Tibial nerve (tissue), 3 donors: ENCODE measurements around a stretch of chr15.

DNA sequence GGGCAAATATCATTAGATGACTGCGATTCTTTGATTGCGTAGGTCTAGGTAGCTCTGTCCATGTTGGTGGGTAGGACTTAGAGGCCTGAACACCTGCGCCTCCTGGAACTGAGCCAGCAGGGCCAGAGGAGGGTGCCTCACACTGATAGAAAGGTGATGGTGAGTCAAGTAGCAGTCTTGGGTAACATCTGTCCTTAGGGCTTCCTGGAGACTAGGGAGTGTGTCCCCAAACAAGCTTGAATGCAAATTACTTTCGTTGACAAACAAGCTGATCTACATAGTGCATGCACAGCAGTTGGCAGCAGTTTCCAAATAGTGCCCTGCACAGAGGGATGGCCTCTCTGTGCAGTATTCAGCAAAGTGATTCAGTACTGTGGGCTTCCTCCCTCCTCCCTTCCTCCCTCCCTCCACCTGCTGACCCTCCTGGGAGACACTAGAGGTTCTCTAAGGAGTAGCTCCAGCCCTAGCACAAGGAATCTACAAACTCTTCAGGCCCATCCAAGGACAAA lies 61.1 kb downstream of the TLE3 start:
- PRO-cap: no peak
- RAMPAGE, long total RNA, 3 experiments: no peak in any of the 3 experiments

DNA sequence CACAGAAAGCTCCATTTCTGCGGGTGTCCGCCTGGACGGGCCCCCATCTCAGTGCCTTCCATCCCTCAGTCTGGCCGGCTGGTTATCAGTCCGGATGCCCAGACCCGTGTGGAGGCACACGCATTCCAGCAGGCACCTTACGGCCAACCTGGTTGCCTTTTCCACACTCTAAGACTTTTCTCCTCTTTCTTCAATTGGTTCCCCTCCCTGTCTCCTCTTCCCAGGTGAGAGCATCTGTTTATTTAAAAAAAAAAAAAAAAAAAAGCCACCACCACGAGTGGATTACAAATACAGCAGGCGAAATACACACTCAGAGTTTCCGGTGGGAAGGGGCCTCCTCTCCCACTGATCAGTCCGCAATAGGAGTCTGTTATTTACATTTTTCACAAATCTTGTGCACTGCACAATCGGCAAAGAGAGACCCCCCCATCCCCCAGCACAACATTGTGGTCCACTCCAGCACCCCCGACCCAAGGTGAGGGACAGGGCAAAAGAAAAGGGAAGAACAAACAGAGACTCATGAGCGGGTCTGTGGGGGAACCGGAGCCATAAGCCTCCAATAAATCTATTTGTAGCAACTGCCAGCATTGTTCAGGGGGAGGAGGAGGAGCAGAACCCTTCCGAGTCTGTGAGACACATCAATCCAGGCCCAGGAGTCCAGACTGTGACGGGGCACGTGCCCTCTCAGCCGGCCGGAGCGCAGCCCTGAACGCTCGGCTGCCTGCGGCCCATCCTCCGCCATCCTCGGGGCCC lies 48.3 kb downstream of the TLE3 start:
- PRO-cap: no peak
- RAMPAGE, long total RNA, 3 experiments: no peak in any of the 3 experiments

DNA sequence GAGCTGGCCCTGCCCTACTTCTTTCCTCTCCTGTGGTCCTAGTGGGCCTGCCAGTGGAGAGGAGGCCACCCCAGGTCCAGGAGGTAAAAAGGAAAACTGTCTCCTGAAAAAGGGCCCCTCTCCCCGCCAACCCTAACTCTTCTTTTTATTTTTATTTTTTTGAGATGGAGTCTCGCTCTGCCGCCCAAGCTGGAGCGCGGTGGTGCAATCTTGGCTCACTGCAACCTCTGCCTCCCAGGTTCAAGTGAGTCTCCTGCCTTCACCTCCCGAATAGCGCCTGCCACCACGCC lies 41.2 kb downstream of the TLE3 start:
- PRO-cap: no peak
- RAMPAGE, long total RNA, 3 experiments: no peak in any of the 3 experiments

DNA sequence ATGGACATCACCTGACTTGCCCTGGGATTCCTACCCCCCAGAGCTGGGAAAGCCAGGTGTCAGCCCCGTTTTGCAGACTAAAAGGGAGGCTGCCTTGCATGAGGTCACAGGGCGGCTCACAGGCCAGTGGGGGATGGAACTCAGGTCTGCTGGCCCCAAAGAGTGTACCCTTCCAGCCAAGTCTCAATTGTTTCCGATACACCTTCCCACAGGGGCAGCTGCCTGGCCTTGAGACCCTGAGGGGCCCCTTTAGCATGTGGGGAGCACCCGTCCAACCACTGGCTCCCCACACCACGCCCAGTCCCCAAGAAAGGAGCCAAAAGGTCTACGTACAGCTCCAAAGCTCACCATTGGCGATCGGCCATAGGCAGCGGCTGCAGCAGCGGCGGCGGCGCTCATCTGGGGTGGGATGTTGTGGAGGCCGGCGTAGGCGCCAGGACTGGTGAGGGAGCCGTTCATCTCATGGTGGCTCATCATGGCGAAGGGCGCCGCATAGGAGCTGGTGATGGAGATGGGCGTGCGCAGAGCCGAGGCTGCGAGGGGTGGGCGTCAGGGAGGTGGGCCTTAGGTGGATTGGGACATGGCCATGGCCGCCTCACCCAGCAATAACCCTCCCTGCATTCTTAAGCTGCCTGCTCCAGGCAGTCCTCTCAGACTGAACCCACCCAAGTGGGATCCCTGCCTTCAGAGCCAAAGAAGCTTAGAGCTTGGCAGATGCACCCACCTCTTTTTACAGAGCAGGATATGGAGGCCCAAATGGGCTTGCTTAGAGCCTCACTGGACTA lies 40.4 kb downstream of the TLE3 start:
- PRO-cap: no peak
- RAMPAGE, long total RNA, 3 experiments: no peak in any of the 3 experiments

- PRO-cap: no peak
- RAMPAGE, long total RNA, 3 experiments: no peak in any of the 3 experiments
These were observed 33.7 kb downstream of the TLE3 start for GRCh38 chr15:70063908-70064569.

DNA sequence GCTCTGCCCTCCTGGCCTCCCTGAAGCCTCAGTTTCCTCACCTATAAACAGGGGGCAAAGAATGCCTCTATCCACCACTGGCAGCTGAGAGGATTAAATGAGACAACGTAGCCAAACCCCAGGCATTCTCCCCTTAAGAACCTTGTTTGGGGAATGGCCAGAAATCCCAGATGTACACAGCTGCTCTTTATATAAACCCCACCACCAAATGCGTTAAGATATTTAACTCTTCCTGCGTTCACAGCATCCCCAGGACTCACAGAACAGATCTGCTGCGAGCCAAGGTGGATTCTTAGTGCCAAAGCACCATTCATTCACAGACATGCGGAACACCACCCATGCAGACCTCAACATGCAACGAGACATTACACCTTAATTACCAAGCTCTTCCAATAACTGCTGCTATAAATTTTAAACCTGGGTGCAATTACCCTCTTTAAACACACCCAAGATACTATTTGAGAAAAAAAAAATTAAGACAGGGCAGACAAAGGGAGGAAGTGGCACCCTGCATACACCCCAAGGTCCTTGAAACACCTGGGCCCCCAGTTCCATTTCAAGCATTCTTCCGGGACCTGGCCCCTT lies 5.1 kb downstream of the TLE3 start:
- PRO-cap: no peak
- RAMPAGE, long total RNA, 3 experiments: no peak in any of the 3 experiments

DNA sequence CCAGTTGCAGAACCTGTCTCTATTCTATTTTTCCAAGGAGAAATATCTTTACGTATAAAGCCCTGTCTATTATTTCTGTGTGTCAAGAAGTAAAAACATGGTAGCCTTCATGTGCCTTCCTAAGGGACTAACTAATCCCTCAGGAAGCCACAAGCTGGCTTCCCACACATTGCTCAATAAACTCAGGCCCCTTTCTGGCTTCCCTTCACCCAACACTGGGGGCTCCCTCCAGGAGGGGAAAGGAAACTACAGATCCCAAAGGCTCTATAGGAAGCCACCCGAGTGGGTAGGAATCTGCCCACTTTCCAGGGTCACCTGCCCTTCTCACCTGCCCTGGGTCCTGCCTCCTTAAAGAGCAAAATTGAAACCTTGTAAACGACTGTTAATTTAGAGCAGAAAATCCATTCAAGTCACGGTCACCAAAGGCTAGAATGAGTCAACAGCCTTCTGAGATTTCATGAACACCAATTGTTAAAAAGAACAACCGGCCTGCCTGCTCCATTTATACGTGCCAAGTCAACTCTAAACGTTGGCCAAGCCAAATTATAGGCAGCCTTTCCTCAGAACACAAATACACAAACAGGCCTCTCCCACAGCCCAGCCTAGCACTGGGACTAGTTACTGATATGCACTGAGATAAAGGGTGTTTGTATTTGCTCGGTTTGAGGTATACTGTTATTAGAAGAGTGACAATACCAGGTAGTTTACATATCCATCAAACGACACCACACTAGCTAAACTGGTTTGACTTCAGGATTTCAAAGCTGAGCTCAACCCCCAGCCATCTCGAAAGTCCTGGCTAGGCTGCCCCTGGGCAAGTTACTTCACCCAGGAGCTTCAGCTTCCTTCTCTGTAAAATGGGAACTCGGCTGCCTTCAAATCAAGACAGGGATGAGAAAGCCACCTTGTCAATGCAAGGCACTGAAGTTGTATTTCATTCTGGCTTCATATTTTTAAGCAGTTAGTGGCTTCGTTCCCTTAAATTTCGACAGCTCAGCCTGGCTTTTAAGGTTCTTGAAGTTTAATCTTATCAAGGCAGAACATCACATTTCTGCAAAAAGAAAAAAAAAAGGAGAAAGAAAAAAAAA lies 4.3 kb downstream of the TLE3 start:
- PRO-cap: no peak
- RAMPAGE, long total RNA, 3 experiments: no peak in any of the 3 experiments

- PRO-cap: unidirectional peak, plus-strand start at chr15:70098640; bidirectional peak, plus-strand start at chr15:70098921, minus-strand start at chr15:70098923; unidirectional peak, minus-strand start at chr15:70099370
- RAMPAGE, long total RNA, 3 experiments: no peak in any of the 3 experiments
These were observed 1.1 kb upstream of the TLE3 start for GRCh38 chr15:70098493-70099472.

GRCh38 chr15:70111698-70111960 lies 13.9 kb upstream of the TLE3 start:
- PRO-cap: no peak
- RAMPAGE, long total RNA, 3 experiments: no peak in any of the 3 experiments

DNA sequence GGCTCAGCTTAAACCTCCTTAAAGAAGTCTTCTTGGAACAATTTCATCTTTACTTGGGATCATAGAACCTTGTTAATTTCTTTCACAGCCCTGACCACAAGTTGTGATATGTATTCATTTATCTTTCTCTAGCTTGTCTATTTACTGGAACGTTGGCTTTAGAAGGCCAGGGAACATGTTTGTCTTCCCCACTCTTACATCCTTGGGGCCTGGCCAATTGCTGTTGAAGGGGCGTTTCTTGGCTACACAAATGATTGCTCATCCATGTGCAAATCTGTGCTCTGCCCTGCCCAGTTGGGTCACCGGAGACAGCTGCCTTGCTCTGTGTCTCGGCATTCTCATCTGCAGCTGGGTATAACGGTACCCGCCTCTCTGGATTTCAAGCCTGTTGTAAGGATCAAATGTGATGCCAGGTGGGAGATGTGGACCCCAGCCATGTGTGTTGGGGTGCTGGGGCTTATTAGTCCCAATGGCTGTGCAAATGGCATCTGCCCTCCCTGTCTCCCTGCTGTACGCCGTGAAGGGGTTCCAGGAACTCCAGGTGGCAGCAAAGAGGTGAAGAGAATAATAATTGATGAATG lies 24.0 kb upstream of the TLE3 start:
- PRO-cap: no peak
- RAMPAGE, long total RNA, 3 experiments: no peak in any of the 3 experiments

GRCh38 chr15:70196503-70196994 lies 98.8 kb upstream of the TLE3 start:
- PRO-cap: no peak
- RAMPAGE, long total RNA, 3 experiments: no peak in any of the 3 experiments

GRCh38 chr15:70246135-70246334 lies 148.3 kb upstream of the TLE3 start:
- PRO-cap: no peak
- RAMPAGE, long total RNA, 3 experiments: no peak in any of the 3 experiments

DNA sequence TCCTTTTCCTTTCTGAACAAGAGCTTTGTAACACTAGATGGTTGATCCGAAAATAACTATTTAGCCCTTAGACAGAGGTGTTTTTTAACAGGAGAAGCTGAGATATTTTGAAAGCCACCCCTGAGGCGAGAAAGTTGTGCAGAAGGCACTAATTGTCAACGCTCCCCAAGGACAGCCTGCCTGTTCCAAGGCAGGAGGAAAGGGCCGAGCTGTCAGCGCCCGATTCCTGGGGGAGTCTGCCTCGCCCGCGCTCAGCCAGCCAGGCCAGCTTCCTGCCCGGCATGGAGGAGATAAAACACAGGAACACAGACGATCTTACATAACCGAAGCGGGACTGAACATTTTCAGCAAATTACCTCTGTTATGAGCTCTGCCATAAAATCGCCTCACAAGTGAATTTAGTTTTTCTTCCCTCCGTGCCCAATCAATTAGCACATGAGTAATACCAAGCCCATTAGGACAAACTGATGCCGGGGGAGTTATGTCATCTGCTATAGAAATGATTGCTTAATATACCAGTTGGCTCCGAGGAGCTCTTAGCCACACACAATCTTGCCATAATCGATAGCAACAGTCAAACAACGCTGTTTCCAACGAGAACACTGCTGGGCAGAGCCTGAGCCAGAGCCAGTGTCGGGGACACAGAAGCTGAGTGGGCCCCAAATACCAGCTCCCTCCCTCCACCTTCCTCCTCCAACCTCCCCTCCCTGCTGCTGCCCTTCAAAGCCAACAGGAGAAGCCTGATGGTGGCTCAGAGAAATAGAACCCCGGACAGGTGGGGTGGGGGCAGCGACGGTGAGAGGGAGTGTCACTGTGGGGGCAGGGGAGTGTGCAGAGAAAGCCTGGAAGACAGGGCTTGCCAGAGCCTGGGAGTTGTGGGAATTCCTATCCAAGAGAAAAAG lies 279.3 kb upstream of the TLE3 start:
- PRO-cap: no peak
- RAMPAGE, long total RNA, 3 experiments: no peak in any of the 3 experiments

DNA sequence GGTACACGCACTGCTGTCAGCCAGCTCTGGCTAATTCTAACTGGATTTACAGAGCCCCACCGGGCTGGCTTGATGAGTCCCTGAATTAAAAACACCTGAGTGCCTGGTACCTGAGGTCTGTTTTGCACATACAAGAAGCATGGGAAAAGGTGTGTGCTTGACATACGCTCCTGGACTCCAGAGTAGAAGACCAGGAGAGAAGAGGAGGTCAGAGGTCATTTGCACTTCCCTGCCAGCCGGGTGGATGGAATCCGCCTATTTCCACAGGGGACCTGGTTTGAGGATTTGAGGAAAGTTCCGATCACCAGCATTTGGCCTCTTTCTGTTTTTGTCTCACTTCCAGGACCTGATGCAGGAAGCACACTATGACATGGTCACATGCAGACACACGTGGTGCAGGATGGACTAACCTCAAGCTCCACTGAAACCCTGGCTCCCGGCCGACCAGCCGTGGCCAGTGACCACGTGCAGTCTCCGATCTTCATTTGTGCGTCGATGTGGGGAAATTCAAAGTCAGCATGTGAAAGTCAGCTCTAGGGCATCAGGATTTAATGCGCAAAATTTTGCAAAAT lies 303.5 kb downstream of the UACA start:
- PRO-cap: no peak
- RAMPAGE, long total RNA, 3 experiments: no peak in any of the 3 experiments

DNA sequence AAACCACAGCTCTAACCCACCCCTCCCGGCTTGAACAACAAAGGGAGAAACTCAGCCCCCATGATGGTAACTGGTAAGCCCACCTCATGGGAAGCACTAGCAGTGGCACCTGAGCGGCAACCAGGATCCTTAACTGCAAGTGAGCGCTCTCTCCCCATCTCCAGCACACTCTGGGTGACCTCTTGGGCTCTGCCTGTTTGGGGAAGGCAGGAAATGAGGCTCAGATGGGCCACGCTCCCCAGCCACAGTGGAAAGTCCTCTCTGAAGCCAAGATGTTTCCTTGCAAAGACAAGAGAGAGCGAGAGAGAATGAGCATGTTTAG lies 289.1 kb downstream of the UACA start:
- PRO-cap: no peak
- RAMPAGE, long total RNA, 3 experiments: no peak in any of the 3 experiments

GRCh38 chr15:70505419-70506196 lies 257.8 kb downstream of the UACA start:
- PRO-cap: no peak
- RAMPAGE, long total RNA, 3 experiments: no peak in any of the 3 experiments

DNA sequence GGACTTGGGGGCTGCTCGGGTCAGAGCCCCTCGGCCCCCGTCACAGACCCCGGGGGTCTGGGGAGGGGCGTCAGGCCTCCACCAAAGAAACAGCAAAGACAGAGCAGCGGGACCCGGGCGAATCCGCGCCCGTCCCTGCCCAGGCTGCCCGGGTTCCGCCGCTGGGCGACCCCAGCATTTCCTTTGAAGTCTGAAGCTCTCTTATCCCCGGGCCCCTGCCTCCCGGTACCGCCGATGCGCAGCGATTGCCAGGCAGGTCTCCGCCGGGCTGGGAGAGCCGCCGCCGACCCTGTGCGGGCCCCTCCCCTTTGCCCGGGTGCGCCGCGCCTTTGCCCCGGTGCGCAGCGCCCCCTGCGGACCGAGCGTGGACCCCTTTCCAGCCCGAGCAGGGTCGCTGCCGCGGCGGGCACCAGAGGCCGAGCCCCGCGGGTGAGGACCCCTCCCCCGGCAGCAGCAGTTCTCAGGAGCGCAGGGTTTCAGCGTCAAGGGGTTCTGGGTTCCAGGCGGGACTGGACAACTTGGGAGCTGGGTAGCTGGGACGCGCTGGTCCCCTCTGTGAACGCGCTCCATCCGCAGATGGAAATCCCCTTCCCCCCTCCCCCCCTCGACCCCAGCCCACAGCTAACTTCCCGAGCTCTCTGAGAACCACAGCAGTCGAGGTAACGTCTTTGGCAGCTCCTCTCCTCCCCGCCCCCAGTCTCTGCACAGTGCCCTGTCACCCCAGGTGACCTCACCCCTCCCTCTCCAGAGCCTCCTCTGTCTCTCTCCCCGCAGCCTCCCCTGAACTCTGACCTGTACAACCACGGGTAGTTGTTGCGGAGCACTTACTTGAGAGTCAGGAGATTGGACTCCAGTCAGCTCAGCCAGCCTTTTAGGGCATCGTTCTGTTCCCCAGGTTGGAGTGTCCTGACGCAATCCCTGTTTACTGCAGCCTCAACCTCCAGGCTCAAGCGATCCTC lies 178.0 kb downstream of the UACA start:
- PRO-cap: no peak
- RAMPAGE, long total RNA, 3 experiments: no peak in any of the 3 experiments

DNA sequence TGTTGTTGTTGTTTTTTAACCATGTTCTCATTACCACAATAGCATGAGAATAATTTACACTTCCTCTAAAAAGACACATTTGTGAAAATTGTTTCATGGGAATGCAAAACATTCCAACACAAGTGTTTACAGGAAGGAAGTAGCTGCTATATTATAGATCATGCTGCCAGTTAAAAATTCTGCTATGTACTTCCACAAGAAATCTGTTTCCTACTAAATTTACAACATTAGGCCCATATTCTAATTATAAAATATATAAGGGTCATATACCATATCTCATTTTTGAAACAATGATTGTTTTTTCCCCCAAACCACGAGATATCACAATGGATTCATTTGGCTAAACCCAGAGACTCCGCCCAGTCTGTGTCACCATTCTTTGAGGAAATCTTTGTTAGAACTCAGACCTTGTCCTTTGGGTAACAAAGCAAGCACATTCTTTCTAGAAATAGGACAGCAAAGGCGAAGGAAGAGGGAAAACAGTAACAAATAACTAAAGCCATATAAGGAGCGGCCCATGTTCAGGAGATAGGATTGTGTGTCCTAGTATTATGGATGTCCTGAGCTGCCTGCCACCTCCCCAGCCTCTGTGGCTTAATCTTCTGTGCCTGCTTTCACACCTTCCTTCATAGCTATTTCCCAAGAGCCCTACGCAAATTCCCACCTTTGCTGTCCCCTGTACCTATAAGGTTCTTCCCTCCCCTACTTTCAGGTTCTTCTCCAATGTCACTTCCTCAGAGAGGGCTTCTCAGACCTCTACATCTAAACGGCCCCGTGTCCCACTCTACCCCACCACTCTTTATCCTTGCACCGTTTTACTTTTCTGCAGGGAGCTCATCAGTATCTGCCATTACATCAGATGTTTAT lies 59.9 kb downstream of the UACA start:
- PRO-cap: no peak
- RAMPAGE, long total RNA, 3 experiments: no peak in any of the 3 experiments

DNA sequence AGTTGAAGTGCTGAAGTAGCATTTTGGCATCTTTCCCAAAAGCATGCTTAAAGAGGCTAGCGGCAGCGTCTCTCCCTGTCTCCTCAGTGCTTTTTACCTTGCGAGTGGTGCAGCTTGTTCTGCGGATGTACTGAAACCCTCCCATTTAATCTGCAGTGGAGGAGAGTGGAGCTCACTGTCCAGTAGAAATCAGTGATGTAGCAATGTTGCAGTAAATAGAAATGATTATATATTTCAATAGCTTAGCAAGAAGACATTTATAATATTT lies 43.8 kb downstream of the LRRC49 start:
- PRO-cap: no peak
- RAMPAGE, long total RNA, 3 experiments: no peak in any of the 3 experiments

- PRO-cap: no peak
- RAMPAGE, long total RNA, 3 experiments: no peak in any of the 3 experiments
These were observed 98.9 kb downstream of the THSD4 start for GRCh38 chr15:71214143-71214568.